Aorta (tissue), 1 donor: Measurements from ENCODE around the genes GARIN5B, RPL28, ZNF524, U2AF2, NLRP11, NLRP5 and ZNF444.

DNA sequence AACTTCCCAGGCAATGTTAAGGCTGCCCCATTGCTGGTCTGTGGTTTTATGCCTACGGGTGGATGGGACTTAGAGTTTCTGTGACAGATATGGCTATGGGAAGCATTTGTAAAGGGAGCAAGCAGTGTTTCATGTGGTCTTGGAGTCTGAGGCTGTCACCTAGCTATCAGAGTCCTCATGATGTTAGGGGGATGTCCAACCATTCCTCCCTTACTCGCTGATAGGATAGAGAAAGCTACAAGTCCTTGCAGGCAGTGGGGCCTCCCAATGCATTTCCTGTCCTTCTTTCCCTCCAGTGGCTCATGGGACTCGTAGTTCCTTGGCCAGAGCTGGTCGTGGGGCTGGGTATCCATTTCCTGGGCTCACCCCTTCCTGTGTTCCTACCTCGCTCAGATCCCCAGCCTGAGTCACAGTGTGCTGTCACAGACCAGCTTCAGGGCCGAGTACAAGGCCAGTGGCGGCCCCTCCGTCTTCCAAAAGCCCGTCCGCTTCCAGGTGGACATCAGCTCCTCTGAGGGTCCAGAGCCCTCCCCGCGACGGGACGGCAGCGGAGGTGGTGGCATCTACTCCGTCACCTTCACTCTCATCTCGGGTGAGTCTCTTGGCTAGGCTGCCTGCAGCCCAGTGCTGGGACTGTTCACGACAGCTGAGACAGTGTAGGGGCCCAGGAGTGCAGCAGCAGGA, 19.1 kb downstream of the TMEM150B start:
- PRO-cap: no peak

GRCh38 chr19:55322177-55323070, 2.7 kb downstream of the TMEM150B start:
- PRO-cap: no peak

GRCh38 chr19:55324551-55325199, 466 bp downstream of the TMEM150B start:
- PRO-cap: no peak

DNA sequence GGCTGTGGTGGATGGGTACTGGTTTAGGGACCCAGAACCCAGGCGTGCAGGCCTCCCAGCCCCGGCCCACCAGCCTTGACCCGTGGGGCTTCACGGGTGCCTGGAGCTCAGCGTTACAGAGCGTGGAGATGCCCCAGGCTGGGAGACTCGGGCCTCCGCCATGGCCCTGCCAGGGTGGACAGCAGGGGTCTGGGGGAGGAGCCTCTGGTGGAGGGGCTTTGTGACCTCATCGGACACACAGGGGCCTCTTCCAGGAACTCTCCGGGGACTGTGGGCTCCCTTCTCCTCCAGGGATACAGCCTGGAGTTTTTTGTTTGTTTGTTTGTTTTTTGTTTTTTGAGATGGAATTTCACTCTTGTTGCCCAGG, at the start of gene GARIN5B:
GARIN5B (minus strand) TSS at position 191 of the 367 bp plus-strand sequence.
- PRO-cap: no peak

DNA sequence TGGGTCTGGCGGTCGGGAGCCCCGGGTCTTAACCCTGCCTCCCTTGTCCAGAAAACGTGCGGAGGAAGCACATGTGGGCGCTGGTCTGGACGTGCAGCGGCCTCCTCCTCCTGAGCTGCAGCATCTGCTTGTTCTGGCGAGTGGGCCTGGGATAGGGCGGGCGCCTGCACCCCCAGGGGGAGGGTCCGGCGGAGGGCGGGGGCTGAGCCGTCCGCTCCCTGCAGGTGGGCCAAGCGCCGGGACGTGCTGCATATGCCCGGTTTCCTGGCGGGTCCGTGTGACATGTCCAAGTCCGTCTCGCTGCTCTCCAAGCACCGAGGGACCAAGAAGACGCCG, 1.1 kb downstream of the TMEM190 start:
- PRO-cap: no peak

DNA sequence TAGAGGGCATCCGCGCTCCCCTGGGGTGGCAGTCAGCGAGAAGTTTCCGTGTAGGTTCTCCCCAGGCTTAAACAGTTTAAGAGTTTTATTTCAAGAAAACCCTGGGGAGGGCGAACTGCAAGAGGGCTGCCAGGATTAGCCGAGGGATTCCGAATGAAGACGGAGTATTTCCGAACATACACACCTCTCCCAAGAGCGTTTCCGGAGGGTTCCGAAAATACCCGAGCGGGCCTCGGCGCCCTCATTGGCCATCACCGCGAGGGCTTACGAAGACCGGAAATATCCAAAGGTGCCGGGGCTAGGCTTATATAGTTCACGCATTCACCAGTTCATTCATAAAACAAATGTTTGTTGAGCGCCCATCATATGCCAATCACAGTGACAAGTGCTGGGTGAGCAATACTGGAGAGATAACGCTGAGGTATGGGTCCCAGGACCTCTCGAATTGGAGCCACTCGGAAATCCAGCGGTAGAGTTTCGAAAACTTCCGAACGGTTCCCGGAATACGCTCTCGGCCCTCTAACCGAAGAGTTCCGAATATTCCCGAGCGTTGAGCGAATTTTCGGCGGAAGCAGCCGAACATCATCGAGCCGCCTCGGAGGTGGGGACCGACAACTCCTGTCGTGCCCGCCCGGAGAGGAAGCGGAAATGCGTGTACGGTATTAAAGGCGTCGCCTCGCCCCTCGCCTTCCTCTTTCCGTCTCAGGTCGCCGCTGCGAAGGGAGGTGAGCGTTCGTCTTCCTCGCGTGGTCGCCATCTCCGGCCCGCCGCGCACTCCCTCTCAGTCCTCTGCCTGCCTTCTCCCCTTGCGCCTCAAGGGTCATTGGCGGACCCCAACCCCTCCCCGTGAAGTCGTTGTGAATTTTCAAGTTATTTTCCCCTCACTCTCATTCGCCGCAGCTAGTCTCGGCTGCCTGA, at the start of gene RPL28:
RPL28 (plus strand) TSS at position 692 of the 918 bp plus-strand sequence.
- PRO-cap: unidirectional peak, minus-strand start at position 155 of the sequence; bidirectional peak, plus-strand start at position 692 of the sequence, minus-strand start at position 521 of the sequence; unidirectional peak, plus-strand start at position 692 of the sequence; unidirectional peak, plus-strand start at position 738 of the sequence

DNA sequence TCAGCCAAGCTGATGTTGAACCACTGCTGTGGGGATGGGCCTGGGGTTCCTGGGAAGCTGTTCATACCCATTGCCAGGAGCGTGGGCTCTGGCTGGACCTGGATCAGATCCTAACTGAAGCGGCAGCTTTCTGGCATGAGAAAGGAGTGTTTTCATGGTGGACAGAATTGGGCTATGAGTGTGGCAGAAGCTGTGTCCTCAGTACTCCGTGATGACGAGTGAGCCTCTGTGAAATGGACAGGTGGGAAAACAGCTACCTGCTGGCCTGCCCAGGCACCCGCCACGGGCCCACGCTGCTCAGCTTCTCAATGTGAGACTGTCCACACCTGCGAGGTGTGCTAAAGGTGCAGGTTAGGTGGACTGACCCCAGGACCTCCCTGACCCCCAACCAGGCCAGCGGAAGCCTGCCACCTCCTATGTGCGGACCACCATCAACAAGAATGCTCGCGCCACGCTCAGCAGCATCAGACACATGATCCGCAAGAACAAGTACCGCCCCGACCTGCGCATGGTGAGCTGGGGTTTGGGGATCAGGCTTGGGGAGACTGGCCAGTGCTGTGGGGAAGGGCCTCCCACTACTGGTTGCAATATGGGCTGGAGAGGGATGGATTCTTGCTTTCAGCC, 1.9 kb downstream of the RPL28 start:
- PRO-cap: no peak

DNA sequence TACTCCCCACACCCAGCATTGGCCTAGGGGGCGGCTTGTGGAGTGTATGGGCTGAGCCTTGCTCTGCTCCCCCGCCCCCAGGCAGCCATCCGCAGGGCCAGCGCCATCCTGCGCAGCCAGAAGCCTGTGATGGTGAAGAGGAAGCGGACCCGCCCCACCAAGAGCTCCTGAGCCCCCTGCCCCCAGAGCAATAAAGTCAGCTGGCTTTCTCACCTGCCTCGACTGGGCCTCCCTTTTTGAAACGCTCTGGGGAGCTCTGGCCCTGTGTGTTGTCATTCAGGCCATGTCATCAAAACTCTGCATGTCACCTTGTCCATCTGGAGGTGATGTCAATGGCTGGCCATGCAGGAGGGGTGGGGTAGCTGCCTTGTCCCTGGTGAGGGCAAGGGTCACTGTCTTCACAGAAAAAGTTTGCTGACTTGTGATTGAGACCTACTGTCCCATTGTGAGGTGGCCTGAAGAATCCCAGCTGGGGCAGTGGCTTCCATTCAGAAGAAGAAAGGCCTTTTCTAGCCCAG, 2.5 kb downstream of the RPL28 start:
- PRO-cap: no peak

DNA sequence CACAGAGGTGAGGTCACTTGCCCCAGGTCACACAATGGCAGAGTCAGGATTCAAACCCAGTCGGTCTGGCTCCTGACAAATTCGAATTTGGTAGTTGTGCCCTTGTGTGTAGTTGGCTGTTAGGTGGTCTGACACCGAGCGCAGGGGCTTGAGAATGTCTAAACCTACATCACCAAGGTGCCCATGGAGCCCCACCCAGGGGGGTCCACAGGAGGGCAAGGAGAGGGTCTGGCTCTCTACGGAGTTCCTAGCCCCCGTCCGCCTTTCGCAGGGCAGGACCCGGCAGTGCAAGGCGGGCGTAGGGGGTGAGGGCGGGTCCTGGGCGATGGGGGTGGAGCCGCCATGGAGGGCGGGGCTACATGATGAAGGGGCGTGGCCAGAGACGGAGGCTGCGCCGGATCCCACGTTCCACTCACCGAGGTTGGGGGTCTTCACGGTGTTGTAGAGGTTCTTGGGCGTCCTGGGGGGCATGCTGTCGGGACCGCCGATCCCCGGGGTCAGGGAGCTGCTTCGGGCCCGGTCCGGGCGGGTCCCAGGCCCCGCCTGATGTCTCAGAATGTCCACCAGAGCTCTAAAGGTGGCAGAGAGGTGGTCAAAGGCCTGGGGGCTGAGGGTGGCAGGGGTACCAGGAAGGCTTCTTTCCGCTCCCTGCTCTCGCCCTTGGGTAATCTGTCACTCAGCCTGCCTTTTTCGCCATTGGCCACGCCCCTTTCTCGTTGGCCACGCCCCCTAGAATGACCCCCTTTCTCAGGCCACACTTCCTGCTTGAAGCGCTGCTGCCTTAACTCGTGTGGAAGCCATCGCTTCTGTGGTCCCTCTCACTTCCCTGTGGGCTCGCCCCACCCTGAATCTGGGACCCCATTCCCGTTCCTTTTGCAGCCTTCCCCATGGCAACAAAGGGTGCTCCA, 2.7 kb downstream of the SHISA7 start:
- PRO-cap: no peak

DNA sequence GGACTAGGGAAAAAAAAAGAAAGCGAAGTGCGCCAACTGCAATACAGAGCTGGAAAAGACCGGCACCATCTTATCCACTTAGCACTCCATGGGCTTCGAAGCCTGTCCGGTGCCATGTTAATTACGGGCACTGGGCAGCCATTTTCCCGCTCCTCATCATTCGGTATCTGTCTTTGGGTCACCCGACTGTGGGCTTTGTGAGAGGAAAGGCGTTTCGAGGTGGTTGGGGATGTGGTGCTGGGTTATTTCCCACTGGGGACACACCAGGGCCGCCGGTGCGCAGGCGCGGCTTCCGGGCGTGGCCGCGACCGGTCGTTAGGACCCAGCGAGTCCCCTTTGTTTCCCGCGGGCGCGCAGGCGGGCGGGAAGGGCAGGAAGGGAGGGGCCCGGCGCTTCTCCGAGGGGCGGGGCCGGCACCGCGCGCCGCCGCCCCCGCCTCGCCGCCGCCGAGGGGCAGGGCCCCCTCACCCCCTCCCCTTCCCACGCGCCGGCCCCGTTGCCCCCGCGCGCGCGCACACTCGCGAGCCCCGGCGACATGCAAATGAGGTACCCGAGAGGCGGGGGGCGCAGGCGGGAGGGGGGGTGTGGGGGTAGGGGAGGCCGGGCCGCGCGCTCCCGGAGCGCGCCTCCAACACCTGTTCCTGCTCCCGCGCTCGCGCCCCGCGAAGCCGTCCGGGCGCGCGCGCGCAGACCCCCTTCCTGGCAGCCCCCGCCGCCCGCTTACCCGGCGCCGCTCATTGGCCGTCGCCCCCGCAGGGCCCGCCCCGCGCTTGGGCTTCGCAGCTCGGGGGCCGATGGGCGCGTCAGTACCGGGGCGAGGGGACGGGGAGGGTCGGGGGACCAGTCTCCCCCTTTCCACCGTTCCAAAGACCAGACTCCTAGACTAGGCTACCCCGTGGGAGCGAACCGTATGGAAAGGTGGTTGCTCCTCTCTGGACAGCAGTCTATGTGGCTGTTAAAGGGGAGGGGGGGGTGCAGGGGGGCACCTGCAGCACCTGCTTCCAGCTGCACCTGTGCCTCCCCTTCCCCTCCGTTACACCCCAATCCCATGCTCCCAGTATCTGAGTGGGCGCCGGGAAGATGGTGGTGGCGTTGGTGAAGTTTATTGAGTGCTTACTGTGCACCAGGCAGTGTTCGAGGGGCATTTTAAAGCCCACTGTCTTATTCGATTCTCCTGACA, at the start of gene ZNF524:
ZNF524 (plus strand) TSS at position 426 of the 1,180 bp plus-strand sequence.
- PRO-cap: bidirectional peak, plus-strand start at position 806 of the sequence, minus-strand start at position 663 of the sequence

- PRO-cap: no peak
Measured at GRCh38 chr19:55635877-55637031, 4.5 kb upstream of the ZNF580 start.

GRCh38 chr19:55643833-55644128, 332 bp downstream of the ZNF581 start:
- PRO-cap: no peak

GRCh38 chr19:55654933-55655999, at the start of gene U2AF2:
Gene U2AF2, plus strand, starts transcription at chr19:55655035.
- PRO-cap: bidirectional peak, plus-strand start at chr19:55655039, minus-strand start at chr19:55654853

- PRO-cap: no peak
Measured at GRCh38 chr19:55679376-55680142, 4.5 kb downstream of the EPN1 start.

- PRO-cap: no peak
Measured at GRCh38 chr19:55687097-55687899, 12.3 kb downstream of the EPN1 start.

DNA sequence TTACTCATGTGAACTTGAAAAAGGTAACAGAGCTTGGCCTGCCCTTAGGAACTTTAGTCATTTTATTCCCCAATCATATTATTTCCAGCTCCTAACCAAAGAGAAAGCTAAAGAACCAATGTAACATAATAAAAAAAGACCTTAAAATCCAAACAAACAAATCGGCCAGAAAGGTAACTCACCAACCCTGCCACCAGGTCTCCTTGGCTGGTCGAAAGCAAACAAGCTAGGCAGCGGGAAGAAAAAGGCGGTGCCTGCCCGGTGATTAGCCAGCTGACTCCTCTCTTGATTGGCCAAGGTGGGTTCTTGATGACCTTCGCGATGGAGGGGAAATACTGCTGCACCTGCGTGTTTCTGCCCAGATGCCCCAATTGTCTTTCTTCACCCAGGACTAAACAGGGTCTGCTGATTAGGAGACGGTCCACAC, at the start of gene NLRP11:
NLRP11 (minus strand) TSS at position 219 of the 427 bp plus-strand sequence.
- PRO-cap: no peak

GRCh38 chr19:55999317-55999851, at the start of gene NLRP5:
Gene NLRP5, plus strand, starts transcription at chr19:55999726.
- PRO-cap: no peak

GRCh38 chr19:56091748-56092106, 29.4 kb downstream of the ZNF787 start:
- PRO-cap: no peak

GRCh38 chr19:56140949-56141479, at the start of gene ZNF444:
Gene ZNF444, plus strand, starts transcription at chr19:56141287.
- PRO-cap: bidirectional peak, plus-strand start at chr19:56141196, minus-strand start at chr19:56140894

DNA sequence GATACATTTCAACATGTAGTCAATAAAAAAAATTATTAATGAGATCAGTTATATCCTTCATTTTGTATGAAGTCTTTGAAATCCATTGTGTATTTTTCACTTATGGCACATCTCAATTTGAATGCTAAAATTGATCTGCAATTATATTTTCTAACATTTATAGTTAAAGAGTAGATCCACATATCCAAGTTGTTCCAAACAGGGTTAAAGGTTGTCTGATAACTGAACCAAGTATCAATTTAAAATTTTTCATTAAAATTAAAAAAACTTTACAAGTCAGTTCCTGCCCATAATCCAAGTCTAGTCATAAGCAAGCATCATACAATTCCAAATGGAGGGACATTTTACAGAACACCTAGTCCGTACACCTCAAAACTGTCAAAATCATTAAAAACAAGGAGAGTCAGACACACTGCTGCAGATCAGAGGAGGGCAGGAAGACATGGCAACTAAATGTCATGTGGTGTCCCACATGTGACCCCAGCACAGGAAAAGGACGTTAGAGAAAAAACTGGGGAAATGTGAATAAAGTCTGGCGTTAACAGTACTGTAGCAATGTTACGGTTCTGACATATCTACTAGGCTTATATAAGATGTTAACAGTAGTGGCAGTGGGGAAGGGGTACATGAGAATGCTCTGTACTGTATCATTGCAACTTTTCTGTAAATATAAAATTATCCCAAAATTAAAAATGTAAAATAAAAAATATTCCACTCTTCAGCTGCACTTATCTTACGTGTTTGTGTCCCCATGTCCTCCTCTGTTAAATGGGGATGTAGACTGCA, 2.4 kb downstream of the ZSCAN5A start:
- PRO-cap: no peak